Rectum (tissue), 1 donor: Measurements from ENCODE around the gene COX17.

DNA sequence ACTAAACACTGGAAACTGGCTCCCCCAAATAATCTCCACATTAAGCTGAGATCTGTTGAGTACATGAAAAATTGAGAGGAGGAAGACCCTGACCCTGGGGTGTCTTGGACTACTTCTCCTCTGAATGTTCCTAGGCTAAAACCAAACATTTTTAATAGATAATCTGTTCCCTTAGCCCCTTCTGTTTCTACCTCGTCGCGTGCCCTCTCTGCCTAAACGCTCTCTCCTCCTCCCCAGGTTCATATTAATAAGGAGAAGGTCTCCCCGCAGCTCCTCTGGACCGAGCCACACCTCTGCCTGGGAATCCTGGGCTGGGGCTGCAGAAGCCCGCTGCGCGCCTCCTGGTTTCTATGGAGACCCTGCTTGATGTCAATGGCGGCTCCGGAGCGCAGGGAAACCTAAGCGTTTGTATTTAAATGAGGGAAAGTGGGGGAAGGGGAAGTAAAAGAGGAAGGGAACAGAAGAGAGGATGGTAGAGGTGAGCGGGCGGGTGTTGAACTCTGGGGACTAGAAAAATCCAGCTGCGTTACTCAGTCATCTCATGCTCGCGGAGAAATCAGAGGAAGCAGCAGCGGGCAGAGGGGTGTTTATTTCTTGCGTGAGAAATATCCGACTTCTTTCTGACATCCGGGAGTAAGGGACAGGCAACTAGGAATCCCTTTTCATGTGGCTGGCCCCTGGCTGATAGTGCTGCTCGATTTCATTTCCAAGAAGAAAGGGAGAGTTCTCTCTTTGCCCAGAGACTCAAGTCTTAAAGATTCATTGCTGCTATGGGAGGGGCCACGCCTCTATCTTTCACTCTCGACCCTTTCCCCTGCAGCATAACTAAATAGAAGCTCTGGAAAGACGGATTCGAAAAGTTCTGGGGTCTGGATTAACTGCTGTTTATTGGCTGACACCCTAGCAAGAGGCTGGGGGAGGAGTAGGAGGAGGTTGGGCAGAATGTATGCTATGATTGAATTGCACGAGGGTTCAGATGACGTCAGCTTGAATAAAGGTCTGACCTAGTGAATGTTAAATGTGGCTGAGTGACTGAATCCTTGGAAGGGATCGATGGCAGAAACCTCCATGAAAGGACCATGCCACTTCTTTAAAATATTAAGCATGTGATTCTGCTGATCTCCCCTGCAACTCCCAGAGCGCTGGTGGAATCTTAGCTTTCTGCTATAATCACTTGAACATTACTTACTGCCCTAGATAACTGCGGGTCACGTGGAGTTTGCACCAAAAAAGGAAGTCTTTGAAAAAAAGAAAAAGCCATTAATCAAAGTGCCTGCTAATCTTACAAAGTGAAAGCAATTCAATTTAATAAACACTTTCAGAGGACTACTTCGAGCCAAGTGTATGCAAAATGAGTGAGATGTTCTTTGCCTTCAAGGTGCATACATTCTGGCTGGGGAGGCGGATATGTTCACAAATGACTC is 110.5 kb upstream of the GAP43 start:
- PRO-cap: no peak

GRCh38 chr3:115518305-115518958 is 104.9 kb upstream of the GAP43 start:
- PRO-cap: no peak

DNA sequence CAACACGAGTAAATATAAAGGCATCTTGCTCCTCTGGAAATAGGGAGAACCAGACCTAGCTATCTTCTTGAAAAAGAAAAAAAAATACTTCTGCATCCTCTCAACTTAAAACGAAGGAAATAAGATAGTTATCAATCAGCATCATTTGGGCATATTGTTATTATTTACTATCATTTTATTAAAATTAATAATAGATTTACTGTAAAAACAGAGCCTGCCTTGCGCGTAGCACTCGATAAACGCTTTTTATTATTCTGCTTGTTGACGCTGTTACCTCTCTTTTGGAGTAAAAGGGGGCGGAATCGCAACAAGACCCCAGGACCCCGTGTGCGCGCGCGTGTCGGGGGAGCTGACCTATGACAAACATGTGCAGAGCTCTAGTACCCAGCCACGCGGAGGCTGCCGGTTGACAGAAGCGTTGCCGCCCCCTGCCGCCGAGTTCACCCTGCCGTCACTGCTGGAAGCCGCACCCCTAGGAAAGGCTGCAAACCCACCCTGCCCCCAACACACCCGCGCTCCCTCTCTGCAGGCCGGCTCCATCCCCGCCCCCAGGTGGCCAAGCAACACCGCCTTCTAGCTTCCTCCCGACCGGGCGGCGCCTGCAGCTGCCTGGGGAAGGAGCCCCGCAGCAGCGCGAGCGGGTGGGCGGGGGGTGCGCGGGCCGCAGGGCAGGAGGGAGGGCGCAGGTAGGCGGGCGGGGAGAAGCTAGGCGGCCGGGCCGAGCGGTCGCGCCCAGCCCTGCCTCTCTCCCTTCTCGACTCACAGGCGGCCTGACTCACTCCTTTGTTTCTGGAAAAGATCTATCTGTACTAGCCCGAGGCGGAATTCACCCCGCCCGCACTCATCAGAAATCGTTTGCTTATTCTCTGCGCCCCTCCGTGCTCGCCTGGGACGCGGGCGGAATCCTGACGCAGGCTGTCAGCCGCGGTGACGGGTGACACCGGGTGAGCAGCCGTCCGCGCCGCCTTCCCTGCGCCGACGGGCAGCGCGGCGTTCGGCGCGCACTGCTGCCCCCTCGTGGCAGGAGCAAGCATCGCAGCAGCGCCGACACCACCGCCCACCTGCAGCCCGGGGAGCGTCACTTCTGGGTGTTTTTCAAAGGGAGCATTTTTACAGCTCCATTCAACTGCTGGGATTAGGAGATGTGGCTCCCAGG is 160.7 kb downstream of the GAP43 start:
- PRO-cap: bidirectional peak, plus-strand start at position 507 of the sequence, minus-strand start at position 401 of the sequence; bidirectional peak, plus-strand start at position 757 of the sequence, minus-strand start at position 761 of the sequence; bidirectional peak, plus-strand start outside the sequence, minus-strand start at position 980 of the sequence

GRCh38 chr3:116434286-116434620 is 11.0 kb downstream of the LSAMP start:
- PRO-cap: no peak

DNA sequence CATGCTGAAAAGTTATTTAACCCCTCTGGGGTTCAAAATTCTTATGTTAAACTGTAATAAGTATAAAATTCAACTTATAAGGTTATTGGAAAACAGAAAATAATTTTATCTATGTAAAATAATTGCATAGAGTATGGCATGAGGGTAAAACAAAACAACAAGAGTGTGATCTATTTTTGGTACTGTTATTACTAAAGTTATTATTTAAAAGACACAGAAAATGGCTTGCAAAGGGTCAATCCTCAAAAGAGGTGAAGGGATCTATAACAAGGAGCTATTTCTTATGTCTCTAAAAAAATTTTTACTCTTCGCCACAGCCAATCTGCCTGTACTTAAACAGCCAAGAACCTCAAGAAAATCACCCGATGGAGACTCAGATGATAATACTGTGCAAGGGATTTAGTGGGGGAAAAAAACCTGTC is 1293.2 kb upstream of the LSAMP start:
- PRO-cap: no peak

GRCh38 chr3:118742610-118742970 is 292.1 kb downstream of the IGSF11 start:
- PRO-cap: no peak

DNA sequence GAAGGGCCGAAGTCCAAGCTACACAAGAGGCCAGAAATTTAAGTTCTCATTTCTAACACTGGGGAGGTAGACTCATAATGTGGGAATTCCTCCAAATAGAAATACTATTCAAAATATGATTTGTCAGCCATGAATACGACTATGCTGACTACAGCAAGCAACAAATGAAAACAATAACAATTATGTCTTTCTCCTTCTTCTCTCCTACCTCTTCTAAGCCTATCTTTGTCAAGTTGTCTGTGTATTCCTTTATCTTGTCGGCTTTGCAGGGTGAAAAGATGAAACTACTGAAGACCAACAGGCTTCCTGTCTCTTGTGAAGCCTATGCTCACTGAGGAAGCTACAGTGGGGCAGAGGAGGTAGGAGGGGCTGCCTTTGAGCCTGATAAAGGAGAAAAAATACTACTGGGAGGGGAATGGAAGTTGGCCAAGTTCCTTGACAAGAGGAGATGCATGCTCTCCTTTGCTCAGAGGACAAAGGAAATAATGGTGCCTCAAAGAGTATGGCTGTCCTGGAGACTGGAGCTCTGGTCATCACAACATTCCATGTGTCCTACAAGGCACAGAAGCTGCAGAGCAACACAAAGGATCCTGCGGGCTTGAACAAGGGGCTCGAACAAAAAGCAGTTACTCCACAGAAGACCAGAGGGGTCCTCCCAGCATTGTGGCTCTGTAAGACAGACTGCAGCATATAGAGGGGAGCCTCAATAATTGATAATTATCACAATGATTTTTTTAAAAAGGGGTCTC is 92.0 kb downstream of the IGSF11 start:
- PRO-cap: no peak

GRCh38 chr3:118991840-118992247 is 42.8 kb downstream of the IGSF11 start:
- PRO-cap: unidirectional peak, minus-strand start at chr3:118991932

GRCh38 chr3:119292517-119293237 is 1.5 kb upstream of the ARHGAP31 start:
- PRO-cap: no peak

GRCh38 chr3:119301652-119302487 is 7.7 kb downstream of the ARHGAP31 start:
- PRO-cap: no peak

DNA sequence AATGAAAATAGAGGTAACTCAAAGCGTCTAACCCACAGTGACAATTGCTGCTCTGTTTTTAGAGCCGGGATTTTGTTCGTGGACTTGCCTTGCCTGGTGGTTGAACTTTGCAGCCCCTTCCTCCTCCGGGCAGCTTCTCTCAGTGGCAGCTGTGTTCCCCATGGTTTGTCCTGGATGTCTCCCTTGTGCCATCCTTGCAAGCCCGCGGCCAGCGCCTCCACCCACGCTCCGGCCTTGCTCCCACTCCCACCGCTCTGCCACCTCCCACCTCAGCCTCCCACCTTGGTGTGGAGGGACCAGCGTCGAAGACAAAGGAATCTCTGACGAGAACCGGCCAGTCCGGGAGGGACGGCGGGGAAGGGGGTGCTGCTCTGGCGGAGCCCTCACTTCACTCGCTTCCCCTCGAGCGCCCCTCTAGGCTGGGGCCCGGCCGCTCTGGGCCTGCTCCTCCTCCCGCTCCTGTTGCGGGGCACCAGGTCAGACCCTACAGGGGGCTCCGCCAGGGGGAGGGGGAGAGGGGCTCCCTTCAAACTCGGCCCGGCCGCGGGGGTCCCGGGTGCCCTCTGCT is 28.2 kb downstream of the ARHGAP31 start:
- PRO-cap: bidirectional peak, plus-strand start at position 337 of the sequence, minus-strand start at position 289 of the sequence

- PRO-cap: no peak
These were observed 9.1 kb upstream of the ADPRH start for GRCh38 chr3:119570002-119570696.

DNA sequence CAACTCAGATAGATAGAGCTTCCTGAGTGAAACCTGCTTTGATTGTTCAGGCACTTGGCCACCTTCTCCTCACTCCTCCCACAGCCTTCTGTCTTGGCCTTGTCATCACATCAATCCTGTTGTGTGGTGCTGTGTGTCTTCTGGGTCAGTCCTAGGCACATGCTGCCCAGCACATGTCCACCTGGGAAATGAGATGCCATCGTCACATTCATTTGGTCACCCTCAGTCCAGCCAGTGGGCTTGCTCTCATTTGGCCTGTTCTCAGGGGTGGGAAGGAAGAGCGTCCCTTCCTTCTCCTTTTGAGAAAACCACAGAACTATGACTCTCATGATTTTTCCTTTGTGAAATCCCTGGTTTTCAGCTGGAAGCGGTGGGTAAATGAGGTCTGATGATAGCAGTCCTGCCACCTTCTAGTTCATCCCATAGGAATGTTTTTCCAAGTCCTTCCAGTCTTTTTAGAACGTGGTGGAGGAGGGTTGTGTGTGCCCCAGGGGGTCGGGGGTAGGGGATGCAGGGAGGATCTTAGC is 8.5 kb upstream of the PLA1A start:
- PRO-cap: unidirectional peak, minus-strand start at position 112 of the sequence

- PRO-cap: bidirectional peak, plus-strand start at chr3:119677135, minus-strand start at chr3:119676918; bidirectional peak, plus-strand start at chr3:119677517, minus-strand start at chr3:119677406
These were observed at the start of gene COX17 for GRCh38 chr3:119676675-119678016. COX17 (minus strand) TSS chr3:119677406.

DNA sequence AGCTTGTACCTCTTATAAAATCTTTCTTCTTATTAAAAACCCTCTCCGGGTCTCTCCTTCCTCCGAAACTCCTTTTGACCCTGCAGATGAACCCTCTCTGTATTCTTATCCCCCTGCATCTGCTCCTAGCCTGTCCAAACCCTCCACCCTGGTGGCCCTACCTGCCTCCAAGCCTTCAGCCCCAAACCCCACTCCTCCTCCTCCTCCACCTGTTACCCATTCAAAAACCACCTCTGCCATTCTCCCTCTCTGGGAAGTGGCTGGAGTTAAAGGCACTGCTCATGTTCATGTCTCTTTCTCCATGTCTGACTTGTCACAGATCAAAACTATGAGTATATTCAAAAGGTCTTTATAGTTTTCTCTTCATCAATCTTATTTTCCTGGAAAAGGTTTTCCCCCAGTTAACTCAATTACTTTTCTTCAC is 115.0 kb downstream of the GSK3B start:
- PRO-cap: no peak

DNA sequence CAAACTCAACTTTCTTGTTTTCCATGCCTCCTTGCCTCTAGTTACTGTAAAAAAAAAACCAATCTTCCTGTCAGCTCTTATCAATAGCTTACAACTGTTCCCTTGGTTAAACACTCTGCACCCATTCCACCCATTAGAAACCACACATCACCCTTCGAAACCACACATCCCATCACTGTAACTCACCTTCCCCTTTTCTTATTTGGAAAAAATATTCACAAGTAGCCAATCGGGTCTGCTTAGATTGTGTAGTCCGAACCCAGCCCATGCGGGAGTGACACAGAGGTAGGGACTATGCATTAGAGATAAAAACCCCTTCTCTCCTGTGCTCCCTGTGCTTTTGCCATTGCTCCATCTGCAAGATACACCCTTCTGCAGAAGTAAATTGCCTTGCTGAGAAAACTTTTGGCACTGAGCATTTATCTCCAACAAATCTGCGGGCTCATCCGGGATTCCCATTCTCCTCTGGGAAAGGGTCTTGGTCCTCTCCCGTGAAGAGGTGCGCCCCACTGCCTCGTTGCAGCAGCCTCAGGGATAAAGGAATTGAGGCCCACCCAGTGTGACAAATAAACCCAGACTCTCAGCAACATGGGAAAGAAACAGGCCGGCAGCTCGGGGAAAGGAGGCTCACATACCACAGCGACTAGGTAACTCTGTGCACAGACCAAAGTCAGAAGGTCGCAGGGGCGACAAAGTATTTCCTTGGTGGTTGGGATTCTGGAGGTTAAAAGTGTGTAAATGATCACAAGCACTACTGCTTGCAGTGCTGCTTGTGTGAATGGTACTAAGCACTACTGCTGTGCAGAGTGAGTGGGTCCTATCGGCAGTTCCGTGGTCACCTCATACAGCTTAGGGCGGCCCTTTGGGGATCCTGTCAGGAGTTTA is 54.6 kb downstream of the GSK3B start:
- PRO-cap: no peak

DNA sequence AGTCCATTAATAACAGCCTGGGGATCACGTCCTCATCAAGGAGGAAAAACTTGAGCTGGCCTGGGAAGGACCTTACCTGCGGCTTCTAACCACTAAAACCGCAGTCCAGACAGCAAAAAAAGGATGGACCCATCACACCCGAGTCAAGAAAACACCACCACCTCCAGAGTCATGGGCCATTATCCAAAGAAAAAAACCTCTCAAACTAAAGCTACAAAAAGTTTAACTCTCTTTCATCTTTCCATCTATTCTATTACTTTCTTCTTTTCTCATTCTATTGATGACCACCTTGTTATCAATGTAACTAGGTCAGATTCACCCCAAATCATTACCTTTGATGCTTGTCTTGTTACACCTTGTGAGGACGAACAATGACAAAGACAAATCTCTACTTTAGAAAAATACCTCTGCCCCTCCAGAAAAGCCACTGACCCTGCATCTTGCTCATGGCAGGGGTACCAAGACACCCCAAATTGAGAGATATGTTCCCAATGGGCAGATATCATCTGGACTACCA is 51.1 kb downstream of the GSK3B start:
- PRO-cap: no peak

DNA sequence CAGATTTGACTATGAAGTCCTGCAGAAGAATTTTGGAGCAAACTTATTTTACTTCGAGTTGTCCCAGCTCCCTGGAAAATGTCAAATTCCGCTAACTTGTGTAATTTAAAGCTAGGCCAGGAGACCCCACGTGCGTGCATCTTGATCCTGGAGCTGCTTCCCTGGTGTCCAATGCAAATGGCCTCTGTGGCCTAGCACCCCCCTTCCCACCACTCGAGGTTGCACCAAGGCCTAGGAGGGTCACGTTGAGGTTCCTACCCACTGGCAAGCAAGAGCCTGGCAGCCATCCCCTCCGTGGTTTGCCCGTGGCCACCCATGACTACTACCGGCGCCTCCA is 38.6 kb upstream of the LRRC58 start:
- PRO-cap: no peak

DNA sequence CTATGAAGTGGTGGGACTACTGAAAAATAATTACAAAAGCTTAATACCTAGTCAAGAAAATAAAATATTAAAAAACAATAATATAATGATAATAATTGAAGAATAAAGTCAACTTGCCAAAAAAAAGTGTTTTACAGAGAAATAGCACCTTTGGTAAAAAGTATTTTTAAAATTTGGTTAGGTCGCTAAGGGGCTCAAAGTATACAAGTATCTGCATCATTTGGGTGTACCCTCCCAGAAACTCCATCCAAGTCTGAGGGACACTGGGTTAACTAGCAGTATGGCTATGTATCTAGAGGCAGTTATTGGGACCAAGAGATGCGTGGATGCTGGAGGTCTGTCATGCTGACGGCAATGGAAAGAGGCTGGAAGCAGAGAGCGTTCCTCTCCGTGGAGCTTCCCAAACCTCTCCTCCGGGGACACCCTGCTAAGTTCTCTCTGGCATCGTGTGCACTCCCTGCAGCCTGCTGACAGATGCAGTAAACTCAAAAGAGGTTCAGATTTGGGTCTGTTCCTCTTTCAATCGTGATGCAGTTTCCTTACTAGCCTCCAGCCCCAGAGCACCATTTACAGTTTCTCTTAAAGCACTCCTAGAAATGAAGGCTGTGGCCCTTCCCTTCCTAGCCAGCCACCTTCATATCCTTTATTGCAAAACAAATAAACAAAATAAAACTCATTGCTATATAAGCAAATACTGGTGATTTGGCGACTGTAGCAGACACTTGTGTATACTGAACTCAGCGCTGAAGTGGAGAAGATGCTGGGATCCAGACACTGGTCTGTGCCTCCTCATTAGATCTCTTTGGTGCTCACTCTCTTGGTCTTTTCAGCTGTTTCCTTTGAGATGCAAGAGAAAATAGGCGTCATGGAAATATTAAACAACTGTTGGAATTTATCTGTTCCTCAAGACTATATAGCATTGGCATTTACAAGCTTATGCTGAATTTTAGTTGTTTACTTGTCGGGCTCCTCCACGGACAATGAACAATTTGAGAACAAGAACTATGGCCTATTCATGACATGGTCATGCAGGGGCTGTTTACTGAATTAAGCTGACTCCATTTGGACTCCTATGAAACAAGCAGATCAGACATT is 47.4 kb upstream of the LRRC58 start:
- PRO-cap: no peak

- PRO-cap: no peak
These were observed 45.5 kb upstream of the FSTL1 start for GRCh38 chr3:120496234-120496774.